GM23338 (cell line): ENCODE measurements around a stretch of chr14.

DNA sequence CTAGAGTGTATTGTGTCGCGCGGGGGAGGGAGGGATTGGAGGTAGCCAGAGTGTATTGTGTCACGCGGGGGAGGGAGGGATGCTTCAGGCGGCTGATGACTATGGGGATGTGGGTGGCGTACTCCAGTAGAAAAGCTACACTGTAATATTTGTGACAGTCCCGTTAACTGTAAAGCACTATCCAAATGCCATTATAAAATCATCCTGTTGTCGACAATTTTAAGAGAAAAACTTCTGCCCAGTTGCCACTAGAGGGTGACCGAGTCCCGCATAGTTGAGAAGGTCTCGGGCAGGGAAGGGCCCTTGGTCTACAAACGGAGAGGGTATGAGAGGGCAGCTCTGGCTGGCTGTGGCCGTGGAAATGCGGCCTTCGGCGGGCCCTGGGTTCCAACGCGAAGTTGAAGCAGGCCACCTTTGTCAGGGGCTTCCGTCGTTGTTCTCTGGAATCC lies 15.1 kb upstream of the PLEK2 start:
- PRO-cap: unidirectional peak, plus-strand start at position 307 of the sequence
- RAMPAGE, long total RNA: no peak

DNA sequence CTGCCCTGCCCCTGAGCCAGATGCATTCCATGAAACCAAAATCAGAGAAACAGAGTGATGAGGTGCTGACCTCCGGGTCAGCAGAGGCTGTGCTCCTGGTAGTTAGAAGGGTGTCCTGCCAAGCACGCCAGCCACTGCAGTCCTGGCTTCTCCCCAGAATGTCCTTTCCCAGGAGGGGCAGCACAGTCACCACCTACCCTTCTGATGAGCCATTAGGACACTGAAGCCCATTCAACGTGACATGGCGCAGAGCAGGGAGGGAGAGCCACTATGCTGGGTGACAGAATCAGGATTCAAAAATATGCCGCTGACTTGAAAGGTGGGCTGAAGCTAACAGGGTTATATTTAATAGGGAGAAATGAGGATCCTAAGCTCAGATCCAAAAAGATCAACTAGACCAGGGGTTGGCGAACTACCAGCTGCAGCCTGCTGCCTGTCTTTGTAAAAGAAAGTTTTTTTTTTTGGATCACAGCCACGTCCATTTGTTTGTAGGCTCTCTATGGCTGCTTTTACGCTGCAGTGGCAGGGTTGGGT lies 34.5 kb upstream of the PLEK2 start:
- PRO-cap: no peak
- RAMPAGE, long total RNA: no peak

DNA sequence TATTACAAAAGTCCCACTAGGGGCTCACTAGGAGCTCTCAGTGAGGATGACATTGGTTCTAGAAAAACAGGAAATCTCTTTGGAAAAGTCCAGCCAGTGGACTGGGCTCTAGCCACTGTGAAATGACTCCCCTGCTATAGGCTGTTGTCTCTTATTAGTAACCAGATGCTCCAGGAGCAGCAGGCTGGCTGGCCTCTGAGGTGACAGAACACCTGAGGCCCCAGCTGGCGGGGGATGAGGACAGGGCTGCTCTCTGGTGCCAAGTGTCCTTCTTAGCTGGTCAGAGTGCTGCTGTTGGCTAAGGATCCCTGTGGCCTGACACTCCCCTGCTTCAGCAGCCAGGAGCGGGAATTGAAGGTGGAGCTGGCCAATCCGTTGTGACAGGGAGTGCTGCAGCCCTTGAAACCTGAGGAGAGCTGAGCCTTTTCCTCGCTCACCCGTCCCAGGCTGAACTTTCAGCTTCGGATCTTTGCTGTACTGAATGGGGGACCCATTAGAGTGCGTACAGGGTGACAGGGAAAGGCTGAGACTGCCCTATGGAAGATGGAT lies 30.8 kb downstream of the TMEM229B start:
- PRO-cap: no peak
- RAMPAGE, long total RNA: no peak

GRCh38 chr14:67464423-67464896 lies 24.1 kb downstream of the TMEM229B start:
- PRO-cap: no peak
- RAMPAGE, long total RNA: no peak

- PRO-cap: no peak
- RAMPAGE, long total RNA: no peak
Measured at GRCh38 chr14:67567486-67568290, 32.4 kb downstream of the PIGH start.

DNA sequence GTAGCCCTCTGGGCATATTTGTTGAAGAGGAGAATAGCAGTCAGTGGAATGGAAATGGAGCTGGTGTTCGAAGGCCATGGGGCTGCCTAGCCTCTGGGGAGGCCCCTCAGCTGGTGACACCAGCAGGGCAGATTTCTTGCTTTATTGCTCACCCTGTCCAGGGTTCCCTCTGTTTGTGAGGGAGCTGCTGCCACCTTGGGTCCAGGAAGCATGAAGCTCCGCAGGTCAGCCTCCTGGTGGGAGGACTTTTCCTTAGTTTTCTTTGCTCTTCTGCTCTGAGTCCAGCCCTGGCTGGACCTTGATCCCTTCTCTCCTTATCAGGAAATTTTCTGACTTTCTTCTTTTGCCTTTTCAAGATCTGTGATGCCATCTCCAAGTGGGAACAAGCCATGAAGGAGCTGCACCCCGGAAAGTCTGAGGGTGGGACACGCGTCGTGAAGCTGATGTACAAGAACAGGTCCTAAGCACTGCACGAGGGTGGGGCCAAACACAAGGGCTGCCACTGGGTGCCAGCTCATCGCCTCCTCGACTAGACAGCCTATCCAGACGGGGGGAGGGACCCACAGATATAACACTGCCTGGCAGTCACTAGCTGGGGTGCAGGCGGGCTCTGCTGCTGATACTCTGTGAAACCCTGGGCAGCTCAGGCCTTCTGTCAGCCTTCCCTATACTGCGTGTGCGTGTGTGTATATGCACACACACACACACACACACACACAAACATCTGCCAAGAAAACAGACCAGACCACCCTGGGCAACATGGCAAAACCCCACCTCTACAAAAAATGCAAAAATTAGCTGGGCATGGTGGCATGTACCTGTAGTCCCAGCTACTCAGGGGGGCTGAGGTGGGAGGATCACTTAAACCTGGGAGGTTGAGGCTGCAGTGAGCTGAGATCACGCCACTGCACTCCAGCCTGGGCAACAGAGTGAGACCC lies 19.2 kb downstream of the PIGH start:
- PRO-cap: no peak
- RAMPAGE, long total RNA: no peak

DNA sequence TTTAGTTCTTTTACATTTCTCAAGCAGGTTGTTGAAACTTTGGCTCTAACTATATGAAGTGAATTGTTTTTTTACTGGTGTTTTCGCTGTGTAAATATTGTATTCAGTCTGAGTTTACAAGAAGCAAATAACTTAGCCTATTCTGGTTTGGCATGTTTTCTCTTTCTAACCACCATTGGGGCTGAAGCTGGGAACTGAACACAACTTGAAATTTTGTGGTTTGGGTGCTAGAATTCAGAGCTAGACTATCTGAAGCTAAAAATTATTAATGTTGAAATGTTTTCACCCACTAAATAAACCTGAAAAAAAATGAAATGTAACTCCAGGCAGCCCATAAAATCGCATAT lies 37.2 kb downstream of the RAD51B start:
- PRO-cap: no peak
- RAMPAGE, long total RNA: no peak

- PRO-cap: no peak
- RAMPAGE, long total RNA: no peak
Measured at GRCh38 chr14:68245700-68246068, 426.1 kb downstream of the RAD51B start.

GRCh38 chr14:68253977-68254335 lies 434.4 kb downstream of the RAD51B start:
- PRO-cap: bidirectional peak, plus-strand start at chr14:68254361, minus-strand start at chr14:68254070
- RAMPAGE, long total RNA: no peak

GRCh38 chr14:68272016-68272593 lies 452.5 kb downstream of the RAD51B start:
- PRO-cap: no peak
- RAMPAGE, long total RNA: no peak

- PRO-cap: no peak
- RAMPAGE, long total RNA: no peak
Measured at GRCh38 chr14:68295120-68295821, 475.7 kb downstream of the RAD51B start.

- PRO-cap: no peak
- RAMPAGE, long total RNA: no peak
Measured at GRCh38 chr14:68308875-68309492, 483.9 kb downstream of the ZFP36L1 start.

DNA sequence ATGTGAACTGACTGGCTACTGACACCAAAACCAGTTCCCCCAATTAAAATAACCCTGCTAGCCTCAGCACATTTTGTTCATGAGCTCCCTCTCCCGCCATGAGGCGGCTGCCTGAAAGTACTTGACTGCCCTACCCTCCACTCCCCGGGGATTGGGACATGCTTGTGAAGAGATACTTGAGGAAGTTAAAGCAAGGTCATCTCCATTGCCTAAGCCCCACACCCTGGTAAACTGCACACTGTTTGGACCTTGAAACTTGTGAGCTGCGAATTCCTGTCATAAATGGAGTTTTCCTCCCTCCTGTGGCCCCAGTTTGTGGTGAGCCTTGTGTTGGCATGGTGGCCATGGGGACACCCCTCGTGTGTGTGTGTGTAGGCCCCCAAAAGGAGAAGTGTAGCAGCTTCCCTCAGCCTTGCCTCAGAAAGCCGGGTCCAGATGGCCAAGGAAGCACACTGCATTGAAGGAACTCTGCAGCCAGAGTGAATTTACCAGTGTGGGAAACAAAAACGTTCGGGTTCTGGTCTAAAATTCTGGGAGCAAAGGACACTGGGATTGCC lies 395.5 kb downstream of the ZFP36L1 start:
- PRO-cap: no peak
- RAMPAGE, long total RNA: no peak

DNA sequence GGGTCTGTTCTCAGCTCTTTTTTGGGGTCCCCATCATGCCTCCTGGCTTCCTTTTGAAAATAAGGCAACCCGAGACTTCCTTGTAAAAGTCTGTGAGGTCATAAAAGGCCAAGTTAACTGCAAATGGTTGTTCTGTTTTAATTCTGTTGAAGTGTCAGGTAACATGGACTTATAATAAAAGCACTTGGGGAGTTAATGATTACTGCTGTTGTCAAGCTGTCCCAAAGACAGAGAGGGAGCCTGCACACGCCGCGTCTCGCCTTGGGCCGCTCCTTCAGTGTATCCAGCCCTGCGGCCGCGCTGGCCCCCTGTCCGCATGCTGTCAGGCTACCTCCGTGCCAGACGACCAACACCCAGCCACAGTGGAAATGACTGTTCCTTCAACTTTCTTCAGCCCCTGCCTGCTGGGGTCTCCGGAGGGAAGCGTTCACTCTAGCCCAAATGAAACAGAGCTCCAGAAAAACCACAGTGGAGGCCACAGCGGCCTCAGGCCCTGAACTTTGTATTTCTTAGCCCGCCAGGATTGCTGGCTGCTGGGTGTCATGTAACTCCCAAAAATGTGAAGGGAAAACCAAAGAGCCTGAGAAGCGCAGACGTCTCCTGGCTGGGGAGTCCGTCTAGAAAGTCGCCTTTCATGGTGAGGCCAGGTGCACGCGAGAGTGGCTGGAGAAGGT lies 189.2 kb downstream of the ZFP36L1 start:
- PRO-cap: no peak
- RAMPAGE, long total RNA: no peak

DNA sequence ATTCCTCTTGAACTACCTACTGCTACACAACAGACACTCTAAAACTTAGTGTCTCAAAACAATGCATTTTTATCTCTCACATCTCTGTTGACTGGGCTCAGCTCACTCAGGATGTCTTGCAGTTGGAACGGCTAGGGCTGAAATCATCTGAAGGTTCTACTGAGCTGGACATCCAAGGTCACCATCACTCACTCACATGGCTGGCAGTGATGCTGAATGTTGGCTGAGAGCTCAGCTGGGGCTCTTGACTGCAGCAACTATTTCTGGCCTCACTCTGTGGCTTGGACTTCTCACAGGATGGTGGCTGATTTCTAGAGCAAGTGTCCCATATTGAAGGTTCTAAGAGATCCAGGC lies 166.5 kb downstream of the ZFP36L1 start:
- PRO-cap: no peak
- RAMPAGE, long total RNA: no peak

GRCh38 chr14:68637360-68638172 lies 155.3 kb downstream of the ZFP36L1 start:
- PRO-cap: no peak
- RAMPAGE, long total RNA: no peak

DNA sequence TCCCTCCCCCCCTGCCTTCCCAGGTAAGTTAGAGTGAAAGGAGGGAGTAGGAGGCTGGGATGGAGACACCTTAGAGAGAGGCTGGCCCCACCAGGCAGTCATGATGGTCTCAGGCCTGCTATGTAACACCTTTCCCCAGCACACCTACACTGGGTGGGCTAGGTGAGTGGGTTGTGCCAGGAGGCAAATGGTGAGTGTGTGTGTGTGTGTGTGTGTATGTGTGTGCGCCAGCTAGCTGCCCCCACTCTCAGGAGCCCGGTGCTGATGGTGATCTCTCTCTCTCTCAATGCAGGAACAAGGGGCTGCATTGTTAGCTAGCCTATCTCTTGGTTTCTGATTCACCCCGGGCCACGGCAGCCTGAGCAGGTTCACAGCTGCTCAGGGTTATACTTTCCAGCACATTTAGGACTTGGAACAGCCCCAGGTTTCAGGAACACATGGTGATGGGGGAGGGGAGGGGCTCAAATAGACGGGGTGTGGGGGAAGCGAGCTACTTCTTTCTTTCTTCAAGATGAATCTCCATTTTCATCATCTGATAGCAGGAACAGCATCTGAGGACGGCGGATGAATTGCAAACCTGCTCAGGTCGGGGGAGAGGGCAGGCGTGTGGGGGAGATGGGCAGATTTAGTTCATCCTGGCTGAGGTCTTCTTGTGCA lies 137.8 kb downstream of the ZFP36L1 start:
- PRO-cap: no peak
- RAMPAGE, long total RNA: no peak

DNA sequence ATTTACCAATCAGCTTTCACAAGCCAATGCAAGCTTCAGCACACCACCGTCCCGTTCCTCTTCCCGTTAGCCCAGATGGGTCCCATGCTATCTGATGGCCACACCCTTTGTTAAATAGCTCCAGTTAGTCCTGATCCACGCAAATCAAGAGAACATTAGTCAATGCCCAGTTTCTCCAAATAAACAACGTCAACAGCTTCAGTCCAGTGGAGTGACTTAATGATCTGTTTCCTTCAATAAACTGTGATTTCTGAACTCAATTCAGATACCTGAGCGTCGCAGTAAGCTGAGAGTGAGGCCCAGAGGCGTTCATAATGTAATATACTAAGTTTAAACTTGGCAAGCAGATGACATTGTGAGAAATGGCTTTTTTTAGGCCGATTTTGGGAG lies 112.3 kb downstream of the ZFP36L1 start:
- PRO-cap: no peak
- RAMPAGE, long total RNA: no peak

GRCh38 chr14:68695281-68696118 lies 97.4 kb downstream of the ZFP36L1 start:
- PRO-cap: no peak
- RAMPAGE, long total RNA: no peak

DNA sequence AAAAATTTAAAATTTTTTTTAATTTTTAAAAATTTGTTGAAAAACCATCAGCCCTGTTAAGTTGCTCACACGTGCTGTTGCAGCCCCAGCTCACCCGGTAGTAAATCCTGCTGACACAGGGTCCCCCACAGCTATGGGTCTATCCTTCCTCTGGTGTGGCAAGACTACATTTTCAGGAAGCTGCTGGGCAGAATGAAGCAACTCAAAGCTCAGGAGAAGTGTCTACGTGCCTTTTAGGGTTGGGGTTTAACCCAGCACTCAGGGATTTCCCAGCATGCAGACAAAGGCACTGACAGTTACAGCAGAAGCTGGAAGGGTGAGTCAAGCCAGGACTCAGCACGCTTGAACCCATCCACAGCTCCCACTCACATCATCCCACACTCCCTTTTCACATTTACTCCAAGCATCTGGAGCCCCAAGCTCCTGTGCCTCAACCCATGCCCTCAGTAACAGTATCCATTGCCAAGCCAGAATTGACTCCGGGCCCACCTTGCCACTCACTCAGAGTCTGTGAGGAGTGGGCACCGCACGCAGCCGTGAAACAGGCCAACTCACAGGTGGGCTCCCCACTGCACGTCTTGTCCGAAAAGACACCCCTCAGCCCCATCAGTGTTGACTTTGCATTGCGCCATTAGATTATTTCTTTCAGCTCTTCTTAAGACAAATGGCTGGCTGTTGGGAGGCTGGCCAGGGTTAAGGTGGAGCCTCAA lies 59.7 kb downstream of the ZFP36L1 start:
- PRO-cap: no peak
- RAMPAGE, long total RNA: no peak